Non-pigmented ciliary epithelial cell (primary cell): ENCODE results near the genes ZNF496, NLRP3, OR2W3, OR2M7 and OR2T27.

DNA sequence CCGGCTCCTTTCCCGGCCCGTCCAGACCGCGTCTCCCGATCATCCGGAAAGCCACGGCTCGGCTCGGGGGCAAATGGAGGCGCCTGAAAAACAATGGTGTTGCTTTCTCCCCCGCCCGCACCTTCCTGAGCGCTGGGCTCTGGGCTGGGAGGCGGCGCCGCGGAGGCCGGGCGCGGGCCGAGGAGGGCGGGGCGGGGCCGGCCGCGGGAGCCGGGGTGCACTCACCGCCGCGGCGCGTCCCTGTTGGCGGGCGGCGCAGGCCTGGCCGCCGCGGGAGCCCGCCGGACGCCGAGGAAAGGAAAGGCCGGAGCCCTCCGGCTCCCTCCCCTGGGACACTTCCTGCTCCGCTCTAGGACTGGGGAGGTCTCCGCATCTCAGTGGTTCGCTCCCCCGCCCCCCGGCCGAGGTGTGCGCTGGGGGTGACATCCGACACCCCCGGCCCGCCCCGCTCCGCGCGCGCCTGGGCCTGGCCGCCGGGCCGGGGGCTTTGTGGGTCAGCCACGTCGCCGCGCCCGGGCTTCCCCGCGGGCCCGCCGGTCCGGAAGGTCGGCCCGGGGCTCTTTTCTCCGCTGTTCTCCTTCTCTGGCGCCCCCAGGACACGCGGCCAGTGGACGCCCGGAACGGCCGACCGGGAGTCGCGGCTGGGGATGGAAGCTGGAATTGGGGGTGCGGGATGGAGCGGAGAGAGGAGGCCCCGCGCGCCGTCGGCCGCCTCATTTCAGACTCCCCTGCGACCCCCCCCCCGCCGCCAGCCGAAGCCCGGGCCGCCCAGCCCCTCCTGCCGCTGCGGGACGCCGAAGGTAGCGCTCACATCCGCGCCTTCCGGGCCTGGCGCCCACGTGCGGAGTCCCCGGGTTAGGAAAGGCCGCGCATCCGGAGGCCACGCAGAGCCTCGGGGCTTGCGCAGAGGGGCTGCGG lies at the start of gene ZNF496:
TSS of gene ZNF496 (minus strand) at position 303 of the 918 bp plus-strand sequence.
- RRBS = 2% methylated on average over 46 of the region's 119 CpGs

DNA sequence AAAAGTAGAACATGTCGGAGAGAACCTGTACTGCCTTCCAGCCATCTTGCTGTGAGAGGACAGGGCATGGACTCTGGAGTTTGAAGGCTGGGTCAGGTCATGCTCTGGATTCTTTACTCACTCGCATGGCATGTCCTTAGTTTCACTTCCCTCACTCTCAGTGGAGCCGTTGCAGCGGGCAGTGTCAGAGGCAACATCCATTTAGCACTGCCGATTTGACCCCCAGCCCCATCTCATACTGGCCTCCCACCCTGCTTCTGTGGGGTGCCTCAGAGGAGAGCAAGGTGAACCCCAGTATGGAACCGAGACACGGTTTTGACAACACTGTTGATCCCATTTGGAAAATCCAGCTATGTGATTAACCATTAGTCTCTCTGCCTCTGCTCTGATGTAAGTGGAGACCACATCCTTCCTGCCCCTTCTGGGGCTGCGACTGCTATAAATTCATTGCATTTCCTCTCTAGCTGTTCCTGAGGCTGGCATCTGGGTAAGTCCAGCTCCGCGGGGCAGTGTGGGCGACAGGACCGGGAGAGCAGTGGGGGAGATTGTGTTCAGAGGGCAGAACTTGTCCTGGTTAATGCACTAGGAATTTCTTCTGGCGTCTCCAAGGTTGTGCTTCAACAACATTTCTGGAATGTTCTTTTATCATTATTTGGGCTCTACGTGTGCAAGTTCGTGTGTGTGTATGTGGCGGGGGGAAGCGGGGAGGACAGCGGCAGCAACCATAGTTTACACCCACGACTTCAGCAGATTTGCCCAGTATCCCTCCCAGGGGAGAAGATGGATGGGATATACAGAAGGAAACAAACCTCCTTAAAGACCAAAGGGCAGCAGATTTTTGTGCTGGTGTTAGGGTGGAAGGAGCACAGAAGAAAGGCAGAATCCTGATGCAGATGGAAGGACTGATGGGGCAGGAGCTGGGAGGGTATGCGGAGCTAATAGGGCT lies at the start of gene NLRP3:
TSS of gene NLRP3 (plus strand) at position 467 of the 946 bp plus-strand sequence.
- RRBS = no CpG with 5 or more reads among the region's 20 CpGs

DNA sequence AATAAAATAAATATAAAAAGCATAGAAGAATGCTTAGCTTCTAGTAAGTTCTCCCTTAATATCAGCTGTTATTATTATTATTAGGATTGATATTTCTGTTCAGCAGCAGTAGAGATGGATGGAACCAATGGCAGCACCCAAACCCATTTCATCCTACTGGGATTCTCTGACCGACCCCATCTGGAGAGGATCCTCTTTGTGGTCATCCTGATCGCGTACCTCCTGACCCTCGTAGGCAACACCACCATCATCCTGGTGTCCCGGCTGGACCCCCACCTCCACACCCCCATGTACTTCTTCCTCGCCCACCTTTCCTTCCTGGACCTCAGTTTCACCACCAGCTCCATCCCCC lies at the start of gene OR2W3:
TSS of gene OR2W3 (plus strand) at position 115 of the 352 bp plus-strand sequence.
- RRBS = no CpG with 5 or more reads among the region's 6 CpGs

GRCh38 chr1:248324391-248325009 lies at the start of gene OR2M7:
Gene OR2M7 (minus strand): TSS chr1:248324568.
- RRBS = no CpG with 5 or more reads among the region's 1 CpG

- RRBS = no CpG with 5 or more reads among the region's 3 CpGs
Observed at GRCh38 chr1:248655376-248655802, at the start of gene OR2T27. Gene OR2T27 (minus strand): TSS chr1:248655528.

DNA sequence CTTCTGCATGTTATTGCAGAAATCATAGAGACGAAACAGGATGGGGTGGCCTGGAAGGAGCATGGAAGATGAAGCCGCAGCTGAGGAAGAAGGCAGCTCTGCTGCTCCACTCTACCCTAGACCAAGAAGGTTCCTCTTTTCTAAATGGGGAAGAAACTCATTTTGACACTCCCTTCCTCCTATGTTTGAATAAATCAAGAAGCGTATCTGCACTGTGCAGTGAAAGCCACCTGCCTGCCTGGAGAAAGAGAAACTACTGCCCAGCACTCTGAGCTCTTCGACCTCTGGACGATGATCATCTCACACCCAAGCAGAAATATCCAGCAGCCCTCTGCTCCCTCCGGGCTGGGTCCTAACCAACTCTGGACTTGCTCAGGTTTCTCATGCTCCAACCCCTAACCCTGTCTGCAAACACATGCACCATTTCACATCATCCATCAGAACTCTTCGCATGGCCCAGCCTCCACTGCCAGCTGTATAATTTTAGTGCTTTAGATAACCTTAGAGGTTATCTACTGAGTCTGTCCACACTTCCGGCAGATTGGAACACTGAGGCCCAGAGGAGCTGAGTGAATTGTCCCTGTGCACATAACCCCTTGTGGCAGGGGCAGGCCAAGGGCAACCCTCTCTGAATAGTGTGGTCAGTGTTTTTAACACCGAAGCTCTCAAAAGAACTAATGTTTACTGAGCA lies 20.5 kb downstream of the SH3BP5L start:
- RRBS = no CpG with 5 or more reads among the region's 9 CpGs

DNA sequence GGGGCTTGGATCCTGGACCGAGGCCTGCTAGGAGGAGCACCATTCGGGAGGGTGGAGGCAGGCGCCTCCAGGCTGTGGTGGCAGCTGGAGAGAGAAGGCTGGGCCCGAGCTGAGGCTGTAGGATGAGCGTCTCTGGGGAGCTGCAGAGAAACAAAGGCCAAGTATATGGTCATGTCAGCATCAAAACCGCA lies 593 bp downstream of the SH3BP5L start:
- RRBS = no CpG with 5 or more reads among the region's 6 CpGs

- RRBS = no CpG with 5 or more reads among the region's 51 CpGs
Observed at GRCh38 chr1:248862643-248864019, 4.2 kb upstream of the ZNF692 start.